M059J (cell line): ENCODE measurements around a stretch of chr14.

- RAMPAGE, long total RNA: no peak
These were observed 36.3 kb downstream of the SYNE3 start for GRCh38 chr14:95479954-95480755.

DNA sequence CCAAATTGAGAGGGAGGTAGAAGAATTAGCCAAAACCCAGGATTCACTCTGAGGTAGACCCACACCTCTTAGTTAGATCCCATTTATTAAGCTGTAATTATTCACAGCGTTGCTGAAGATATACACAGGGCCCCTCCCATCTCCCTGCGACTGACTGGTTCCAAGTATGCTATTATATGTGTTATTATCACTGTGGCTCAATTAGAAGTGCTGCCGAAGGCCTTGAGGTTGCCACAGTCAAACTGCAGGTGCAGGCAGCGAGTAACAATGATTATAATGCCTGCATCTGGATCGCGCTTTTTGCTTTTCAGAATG is 1.5 kb upstream of the SYNE3 start:
- RAMPAGE, long total RNA: no peak

DNA sequence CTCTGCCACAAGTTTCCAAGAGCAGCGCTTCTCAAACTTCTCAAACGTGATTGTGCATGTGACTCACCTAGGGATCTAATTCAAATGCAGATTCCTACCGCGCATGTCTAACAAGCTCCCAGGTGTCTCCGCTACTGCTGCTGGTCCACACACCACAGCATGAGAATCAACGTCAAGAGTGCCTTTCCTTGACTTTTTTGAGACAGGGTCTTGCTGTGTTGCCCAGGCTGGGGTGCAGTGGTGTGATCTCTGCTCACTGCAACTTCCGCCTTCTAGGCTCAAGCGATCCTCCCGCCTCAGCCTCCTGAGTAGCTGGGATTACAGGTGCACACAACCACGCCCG is 22.5 kb downstream of the GLRX5 start:
- RAMPAGE, long total RNA: no peak

- RAMPAGE, long total RNA: no peak
These were observed 67.0 kb downstream of the C14orf132 start for GRCh38 chr14:96105962-96106769.

DNA sequence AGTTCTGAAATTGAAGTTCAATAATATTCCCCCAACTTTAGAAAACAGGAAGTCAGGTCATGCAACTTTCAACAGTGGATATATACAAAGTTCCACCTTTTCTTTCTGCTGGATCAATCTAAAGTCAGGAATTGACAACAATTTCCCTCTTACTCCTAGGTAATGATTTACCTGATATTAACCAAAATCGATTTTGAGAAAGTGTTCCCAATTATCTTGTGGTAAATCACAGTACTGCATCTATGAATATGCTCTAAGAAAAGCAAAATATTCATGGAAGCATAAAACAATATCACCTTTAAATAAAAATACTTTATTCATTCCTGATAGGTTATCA is 28.4 kb downstream of the BDKRB1 start:
- RAMPAGE, long total RNA: no peak

GRCh38 chr14:96309087-96309710 is 53.2 kb downstream of the BDKRB1 start:
- RAMPAGE, long total RNA: no peak

- RAMPAGE, long total RNA: no peak
These were observed 53.4 kb downstream of the PAPOLA start for GRCh38 chr14:96555514-96556056.

DNA sequence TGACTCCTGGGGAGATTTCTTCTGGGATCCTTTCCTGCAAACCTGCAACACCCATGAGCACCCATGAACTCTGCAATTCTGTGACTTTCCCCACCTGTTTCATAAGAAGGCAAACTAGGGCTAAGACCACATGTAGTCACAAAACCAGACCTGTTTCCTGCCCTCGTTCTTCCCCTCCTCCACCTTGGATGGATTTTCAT is 1084.7 kb downstream of the BCL11B start:
- RAMPAGE, long total RNA: no peak

- RAMPAGE, long total RNA: no peak
These were observed 788.5 kb downstream of the BCL11B start for GRCh38 chr14:98483565-98483785.

DNA sequence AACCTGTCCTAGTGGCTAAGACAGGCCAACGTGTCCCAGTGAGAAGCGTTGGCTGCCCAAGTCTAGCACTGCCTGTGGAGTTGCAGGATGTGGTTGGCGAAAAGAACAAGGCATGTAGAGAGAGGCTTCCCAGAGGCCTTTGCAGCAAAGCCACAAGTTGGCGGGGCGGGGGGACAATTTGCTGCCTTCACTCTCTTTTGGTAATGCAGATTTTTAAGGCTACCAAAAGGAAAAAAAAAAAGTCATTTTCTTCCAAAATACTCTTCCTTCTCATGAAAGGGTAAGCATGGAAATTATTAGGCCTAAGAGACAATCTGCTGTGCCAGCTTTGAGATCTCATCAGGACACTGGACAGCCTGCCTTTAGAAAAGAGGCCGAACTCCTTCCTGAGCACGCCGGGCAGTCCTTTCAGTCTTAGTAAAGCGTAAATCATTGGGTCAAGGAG is 339.9 kb downstream of the BCL11B start:
- RAMPAGE, long total RNA: no peak

- RAMPAGE, long total RNA: no peak
These were observed 235.2 kb downstream of the BCL11B start for GRCh38 chr14:99036565-99037436.

DNA sequence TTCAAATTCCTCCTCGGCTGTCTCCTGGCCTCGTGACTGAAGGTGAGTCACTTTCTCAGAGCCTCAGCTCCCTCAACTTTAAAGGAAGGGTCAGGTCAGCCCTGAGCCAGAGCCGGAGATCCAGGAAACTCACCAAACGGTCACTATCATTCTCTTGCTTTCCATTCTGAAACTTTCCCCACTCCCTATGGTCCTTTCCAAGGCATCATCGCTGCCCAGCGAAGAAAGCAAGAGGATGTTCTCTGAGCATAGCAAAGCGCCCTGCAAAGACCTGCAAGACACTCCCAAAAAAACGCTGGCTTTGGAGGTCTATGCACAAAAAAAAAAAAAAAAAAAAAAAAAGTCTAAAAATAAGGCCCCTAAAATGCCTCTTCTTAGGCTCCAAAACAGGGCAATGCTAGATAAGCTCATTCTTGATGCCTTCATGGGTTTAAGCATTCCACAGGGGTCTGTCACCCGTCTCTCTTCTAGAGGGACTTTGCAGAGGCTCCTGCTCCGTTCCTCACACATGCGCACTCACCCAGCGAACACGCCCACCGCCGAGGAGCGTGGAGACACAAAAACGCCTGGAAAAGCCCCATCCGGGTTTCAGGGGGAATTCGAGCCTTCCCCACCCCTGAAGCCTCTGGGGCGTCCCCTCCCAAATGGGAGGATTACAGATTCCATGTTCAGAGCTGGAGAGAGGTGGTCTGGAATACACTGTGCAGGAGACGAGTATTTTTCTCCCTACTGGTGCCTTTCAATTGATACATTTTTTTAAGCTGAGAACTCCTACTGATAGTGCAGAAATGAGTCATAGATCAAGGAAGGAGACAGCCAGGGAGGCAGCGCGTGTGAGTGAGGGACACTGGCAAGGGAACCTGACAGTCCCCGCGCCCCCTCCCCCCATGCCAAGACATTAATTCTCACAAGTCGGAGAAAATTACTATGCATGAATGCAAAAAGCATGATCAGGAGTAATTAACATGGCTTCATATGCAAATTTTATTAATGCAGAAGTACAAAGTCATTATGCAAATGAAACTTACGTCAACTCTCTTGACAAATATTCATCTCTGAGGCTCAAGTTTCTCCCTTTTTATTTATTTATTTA is 37.1 kb downstream of the BCL11B start:
- RAMPAGE, long total RNA: no peak

DNA sequence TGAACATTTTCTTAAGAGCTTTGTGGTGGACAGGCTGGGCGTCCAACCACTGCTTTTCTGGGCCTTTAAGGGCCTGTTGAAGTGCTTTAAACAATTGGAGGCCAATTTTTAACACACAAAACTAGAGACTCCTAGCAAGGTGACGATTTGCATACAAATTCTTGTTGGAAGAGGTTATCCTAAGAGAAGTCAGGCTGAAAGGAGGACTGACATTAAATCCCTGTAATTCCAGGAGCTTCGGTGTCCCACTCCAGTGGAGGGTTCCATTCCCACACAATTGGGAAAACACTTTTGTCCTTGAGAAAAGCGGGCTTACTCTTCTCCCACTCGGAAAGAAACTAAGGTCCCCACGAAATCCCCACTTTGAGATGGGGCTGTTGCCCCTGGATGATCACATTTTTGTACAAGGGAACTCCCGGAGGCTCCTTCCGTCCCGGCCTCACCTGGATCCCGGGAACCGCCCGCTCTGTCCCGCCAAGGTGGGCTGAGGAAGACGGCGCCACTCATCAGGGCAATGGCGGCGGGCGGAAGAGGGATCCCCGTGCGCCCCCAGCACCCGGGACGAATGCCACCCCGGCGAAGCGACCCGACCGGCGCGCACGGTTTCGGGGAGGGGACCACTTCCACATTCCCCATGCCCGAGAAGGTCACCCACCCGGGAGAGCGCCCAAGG is 26.8 kb downstream of the BCL11B start:
- RAMPAGE, long total RNA: no peak

DNA sequence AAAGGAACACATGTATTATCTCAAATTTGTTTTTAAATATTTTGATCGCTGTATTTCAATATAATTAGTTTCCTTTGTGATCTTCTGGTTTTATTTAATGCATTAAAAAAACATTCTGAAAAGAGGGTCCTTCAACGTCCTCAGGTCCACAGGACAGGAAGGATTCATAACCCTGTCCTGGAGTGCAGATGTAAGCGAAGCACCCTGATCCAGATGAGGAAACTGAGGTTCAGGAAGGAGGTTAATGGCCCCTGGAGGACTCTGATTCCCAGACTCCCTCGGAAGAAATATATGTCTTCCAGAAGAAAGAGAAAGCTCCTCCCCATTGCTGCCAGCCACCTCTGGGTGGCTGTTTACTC is 44.0 kb upstream of the BCL11B start:
- RAMPAGE, long total RNA: no peak

DNA sequence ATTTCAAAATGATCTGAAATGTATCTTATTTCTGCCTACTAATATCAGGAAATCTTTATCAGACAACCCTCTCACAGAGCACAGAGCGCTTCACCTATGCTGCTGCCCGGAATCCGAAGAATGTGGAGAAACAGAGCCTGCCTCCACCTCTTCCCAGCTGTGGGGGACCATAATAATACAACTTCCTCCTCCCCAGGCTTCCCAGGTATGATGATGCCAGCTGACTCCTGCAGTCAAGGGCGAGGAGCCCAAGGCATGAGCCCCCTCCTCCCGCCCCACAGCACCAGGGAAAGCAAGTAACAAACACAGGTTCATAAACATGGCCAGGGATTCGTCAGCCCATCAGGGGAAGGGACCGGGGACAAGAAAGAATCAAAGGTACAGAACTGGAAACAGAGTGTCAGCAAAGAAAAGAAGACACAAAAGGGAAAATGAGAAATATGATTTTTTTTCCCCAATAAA is 68.5 kb downstream of the SETD3 start:
- RAMPAGE, long total RNA: no peak

DNA sequence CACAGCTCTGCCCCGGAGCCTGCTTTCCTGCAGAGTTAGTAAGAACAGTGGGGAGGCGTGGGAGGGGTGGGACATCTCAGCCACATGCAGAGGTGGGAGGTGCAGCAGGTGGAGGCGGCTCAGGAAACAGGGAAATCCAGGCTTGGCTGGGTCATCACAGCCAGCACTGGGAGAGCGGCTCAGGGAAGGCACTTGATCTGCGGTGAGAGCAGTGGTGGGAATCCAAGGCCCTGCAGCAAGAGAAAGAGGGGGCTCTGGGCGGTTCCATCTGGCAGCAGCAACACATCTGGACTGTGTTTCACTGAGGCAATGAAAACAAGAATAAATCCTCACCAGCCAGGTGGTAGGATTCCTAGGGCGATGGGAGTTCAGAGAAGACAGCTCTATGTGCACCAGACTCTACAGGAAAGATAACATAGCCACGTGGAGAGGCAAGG is 57.7 kb downstream of the CCDC85C start:
- RAMPAGE, long total RNA: no peak

GRCh38 chr14:99562962-99563728 is 40.9 kb downstream of the CCDC85C start:
- RAMPAGE, long total RNA: no peak

DNA sequence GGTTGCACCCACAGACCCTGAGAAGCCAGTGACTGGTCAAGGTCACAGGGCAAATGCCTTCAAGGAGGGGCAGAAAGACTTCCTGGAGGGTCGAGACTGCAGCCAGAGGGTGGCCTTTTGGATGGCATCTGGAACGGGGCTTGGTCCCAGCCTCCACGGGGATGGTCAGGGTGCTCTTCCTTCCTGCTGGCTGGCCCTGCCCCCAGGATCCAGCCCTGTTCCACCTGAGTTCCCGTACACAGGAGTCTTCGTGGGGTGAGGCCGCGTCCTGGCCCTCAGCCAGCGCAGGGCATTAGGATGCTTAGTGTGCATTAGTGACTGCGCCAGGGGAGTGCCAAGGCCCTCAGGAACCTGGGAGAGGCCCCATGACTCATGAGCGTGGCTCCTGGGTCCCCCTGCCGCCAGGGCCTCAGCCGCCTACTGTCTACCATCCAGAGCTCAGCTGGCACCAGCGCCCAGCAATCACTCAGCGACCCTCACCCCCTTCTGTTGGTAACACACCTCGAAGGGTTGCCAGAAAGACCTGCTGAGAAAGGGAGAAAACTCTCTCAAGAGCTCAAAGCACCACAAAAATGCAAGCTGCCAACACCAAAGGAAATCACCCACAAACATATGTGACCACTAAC is 29.0 kb downstream of the CCDC85C start:
- RAMPAGE, long total RNA: no peak

DNA sequence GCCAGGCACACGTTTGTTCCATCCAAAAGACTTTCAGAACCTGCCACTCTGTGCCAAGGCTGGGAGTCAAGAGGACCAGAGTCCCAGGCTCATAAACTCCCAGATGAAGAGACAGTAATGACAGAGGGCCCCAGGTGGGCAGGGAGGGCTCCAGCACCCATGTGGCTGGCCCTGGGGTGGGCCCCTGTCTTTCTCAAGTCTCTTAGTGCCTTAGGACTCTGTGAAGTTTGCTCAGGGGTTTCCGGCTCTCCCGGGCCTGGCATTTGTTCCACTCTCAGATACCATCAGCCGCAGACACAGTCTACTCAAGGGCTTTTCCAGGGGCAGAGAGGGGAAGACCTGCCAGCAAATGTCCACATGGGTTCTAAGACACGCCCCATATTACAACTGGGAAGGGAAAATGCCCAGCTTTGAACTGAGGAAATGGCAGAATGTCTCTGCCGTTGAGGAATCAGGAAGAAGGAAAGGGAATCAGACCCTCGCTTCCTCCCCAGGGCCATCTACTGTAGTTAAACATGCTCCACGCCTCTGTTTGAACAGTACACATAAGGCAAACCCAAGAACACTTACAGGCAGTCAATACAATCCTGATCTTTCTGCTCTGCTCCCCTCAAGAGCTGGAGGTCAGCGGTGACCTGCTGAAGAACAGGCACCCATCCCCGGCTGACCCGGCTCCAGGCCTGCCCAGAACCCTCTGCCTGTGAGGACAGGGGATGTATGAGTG is 7.9 kb downstream of the CCDC85C start:
- RAMPAGE, long total RNA: no peak

GRCh38 chr14:99619627-99619956 is 15.6 kb upstream of the CCDC85C start:
- RAMPAGE, long total RNA: no peak